GM06990 (cell line): ENCODE results near the gene DNAJC24.

DNA sequence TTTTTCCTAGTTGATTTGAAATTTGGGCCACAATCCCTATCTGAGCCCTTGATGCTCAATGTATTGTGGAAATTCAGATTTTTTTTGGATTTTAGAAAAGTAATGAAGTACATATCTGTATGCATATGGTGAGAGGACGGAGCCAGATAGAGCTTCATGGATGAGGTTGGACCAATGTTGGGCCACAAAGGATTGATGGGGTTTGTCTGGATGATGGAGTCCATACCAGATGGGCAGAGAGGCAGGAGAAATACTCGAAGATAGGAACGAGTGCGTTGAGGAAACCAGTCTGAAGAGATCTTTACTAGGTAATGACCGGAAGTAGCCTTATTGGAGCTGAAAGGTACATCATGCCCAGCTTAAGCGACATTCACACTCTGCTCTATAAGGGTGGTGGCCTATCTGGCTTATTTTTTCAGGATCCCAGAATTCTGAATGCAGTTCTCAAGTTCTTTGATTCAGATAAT is 224.4 kb downstream of the DCDC1 start:
- RRBS, result no CpG with 5 or more reads among the region's 6 CpGs

DNA sequence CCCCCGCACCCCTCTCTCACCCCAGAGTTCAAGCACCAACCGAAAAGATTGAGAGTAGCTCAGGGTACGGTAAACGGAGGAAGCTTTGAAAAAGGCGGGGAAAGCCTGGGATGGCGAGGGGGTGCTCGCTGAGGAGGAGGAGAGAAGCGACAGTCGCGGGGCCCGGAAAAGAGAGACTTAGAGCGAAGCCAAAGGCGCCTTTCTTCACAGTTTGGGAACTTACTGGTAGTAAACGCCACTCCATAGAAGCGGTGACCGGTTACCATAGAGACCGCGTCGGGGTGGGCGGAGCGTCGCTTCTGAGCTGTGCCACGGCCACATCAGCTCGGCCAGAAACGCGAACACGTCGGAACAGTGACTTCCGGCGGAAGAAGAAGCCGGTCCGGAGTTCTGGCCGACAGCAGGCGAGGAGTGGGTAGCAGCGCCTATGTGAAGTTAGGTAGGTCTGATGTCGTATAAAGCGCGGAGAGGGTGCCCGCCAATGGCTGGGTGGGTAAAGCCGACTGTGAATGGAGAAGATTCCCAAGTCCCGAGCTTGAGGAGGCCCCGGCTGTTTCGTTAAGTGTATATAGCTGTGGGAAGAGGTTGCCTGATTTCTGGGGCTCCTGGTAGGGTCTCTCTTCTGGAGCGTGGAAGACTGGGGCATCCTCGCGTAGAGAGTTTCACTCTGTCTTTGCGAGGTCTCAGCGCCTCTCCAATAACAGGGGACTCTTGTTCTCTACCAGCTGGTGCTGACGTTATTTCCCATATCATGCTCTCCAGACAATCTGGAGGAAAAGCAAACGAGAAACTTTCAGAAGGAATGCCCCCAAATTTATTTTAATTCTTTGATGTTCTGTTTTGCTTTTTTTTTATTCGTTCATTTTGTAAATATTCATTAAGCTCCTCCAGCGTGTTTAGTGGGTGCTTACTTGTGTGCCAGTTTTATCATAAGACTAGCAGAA is at the start of gene DNAJC24:
DNAJC24 (plus strand) TSS at position 387 of the 944 bp plus-strand sequence.
- RRBS, result 3% methylated on average over 15 of the region's 52 CpGs

- RRBS, result no CpG with 5 or more reads among the region's 1 CpG
Observed at GRCh38 chr11:31438948-31439801, 69.5 kb downstream of the DNAJC24 start.

- RRBS, result 20% methylated on average over 36 of the region's 89 CpGs
Observed at GRCh38 chr11:31809964-31810815, 932 bp downstream of the PAX6 start.

GRCh38 chr11:31903041-31903938 is 92.2 kb upstream of the PAX6 start:
- RRBS, result no CpG with 5 or more reads among the region's 16 CpGs

DNA sequence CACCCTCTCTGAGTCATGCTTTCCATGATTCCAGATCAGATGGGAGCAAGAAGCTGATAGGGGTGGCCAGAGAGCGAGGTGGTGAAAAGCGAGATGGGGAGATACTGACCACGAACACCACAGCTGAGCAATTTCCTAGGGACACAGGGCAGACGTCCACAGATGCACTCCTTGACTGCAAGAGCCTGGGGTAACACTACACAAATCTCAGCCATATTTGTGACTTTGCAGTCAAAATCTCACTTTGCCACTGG is 22.7 kb upstream of the RCN1 start:
- RRBS, result no CpG with 5 or more reads among the region's 4 CpGs

- RRBS, result no CpG with 5 or more reads among the region's 13 CpGs
Observed at GRCh38 chr11:32312737-32313394, 122.5 kb downstream of the WT1 start.

DNA sequence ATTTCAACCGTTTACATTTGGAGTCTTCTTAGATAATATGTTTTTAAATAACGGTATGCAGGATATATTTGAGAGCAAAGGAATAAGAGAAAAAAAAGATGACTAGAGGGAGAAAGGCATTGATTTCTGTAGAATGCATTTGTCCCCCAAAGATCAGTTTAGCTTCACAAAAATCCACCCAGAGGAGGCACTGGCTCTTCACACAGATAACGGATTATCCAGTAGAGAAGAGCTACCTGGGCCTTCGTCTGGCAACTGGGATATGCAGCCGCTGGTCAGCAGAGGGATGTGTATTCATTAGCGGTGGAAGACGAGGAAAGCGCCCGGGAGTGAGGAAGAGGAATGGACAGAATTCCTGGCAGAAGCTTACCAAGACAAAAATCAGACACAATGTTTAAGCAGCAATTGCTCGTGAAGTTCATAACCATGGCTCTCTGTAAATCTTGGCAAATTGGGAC is 5.6 kb upstream of the WT1 start:
- RRBS, result no CpG with 5 or more reads among the region's 10 CpGs

GRCh38 chr11:32451757-32452375 is 16.5 kb upstream of the WT1 start:
- RRBS, result no CpG with 5 or more reads among the region's 4 CpGs

DNA sequence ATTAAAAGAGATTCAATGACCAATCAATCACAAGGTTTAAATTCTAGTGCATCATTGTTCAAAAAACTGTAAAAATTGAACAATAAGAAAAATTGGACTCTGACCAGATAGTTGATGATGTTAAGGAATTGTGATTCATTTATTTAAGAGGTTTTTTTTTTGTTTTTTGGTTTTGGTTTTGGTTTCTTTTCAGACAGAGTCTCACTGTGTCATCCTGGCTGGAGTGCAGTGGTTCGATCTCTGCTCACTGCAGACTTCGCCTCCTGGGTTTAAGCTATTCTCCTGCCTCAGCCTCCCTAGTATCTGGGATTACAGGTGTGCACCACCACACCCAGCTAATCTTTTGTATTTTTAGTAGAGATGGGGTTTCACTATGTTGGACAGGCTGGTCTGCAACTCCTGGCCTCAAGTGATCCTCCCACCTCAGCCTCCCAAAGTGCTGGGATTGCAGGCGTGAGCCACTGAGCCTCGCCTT is 17.1 kb upstream of the EIF3M start:
- RRBS, result no CpG with 5 or more reads among the region's 4 CpGs

DNA sequence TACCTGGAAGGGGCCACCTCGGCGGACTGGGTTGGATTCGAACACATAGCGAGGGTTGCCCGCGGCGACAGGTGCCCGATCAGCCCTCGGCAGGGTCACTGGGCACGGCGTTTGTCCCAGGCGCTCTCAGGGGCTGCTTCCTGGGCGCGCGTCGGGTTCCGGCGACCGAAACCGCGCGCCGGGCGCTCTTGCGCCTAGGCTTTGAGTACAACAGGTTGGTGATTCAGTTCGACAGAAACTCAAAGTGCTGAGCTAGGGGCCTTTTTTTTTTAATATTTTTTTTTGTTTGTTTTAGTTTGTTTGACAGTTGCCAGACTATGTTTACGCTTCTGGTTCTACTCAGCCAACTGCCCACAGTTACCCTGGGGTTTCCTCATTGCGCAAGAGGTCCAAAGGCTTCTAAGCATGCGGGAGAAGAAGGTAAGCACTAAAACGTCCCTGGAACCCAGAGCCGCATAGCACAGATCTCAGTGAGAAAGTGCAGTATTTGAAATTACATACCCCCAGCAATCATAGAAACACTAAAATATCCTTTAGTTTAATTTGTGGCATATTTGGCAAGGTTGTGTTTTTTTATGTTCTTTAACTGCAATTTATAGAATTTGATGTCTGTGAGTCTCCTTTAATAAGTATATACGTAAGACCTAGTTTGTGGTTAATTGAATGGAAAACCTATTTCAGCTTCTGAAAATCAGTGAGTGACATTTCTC is 641 bp downstream of the PRRG4 start:
- RRBS, result no CpG with 5 or more reads among the region's 32 CpGs

DNA sequence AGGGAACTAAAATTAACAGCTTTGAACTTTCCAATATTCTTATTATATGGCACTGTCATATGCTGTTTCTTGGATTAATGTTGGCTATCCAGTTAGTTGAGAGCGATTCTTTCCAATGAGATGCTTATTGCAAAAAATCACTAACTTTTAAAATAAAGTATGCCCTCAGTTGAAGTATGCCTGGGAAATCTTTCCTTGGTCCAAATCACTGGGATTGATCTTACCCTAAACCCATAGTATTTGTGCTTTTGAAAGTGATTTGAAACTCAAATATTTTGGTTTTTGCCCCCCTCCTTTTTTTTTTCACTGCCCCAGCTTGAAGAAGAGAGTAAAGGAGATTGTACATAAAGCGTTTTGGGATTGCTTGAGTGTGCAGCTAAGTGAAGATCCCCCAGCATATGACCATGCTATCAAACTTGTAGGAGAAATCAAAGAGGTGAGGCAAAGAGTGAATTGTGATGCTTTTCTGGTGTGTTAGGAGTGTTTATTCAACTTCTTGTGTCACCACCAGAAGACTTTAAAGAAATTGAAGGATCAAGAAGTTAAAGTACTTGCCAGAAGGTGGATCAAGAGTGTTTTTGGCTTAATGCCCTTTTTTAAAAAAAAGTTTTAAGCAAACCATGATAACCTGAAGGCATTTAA is 17.5 kb downstream of the TCP11L1 start:
- RRBS, result no CpG with 5 or more reads among the region's 2 CpGs

GRCh38 chr11:33179481-33179782 is 18.2 kb upstream of the CSTF3 start:
- RRBS, result no CpG with 5 or more reads among the region's 2 CpGs

DNA sequence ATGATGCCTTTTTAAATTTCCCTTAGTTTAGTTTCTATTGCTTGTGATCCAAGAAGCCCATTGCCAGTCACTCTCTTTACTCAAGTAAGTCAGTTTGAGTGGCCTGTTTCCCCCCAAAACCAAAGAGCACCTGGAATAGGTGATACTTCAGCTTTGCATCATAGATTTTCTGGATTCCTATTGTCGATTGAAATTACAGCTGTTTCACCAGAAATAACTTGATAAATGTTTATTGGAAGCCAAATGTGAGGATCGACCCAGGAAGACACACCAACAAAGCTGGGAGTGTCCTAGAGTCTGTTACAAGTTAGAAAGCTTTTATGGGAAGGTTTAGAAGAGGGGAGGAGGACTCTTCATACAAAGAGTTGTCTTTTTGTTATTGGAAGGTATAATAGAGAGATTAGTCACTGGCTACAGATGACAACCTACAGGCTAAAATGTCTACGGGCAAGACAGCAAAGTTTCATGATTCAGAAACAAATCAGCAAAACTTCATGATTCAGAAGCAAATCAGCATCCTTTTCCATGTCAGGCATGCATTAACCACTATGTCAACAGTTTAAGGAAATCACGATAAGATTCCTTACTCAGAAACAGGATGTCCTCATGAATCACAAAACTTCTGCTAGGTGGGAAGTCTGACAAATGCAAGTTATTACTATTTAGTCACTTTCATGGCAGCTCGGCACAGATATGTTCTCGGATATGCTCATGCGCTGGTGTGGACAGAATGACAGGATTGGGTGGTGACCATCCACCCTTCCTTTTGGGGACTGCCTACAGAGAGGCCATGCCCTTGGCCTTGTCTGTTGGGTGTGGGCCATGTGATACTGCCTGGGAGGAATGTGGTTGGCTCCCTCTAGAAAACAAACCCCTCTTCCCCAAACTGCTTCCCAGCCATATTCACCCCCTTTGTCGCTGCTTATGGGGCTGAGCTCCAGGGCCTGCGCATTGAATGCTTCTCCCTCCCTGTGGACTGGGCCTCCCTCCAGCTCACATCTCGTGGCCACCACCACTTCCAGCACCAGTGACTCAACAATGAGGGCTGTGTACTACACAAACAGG is 10.3 kb downstream of the C11orf91 start:
- RRBS, result no CpG with 5 or more reads among the region's 10 CpGs

GRCh38 chr11:33699592-33700069 is 995 bp downstream of the C11orf91 start:
- RRBS, result no CpG with 5 or more reads among the region's 10 CpGs

- RRBS, result no CpG with 5 or more reads among the region's 9 CpGs
Observed at GRCh38 chr11:33709915-33710501, 9.4 kb upstream of the C11orf91 start.

DNA sequence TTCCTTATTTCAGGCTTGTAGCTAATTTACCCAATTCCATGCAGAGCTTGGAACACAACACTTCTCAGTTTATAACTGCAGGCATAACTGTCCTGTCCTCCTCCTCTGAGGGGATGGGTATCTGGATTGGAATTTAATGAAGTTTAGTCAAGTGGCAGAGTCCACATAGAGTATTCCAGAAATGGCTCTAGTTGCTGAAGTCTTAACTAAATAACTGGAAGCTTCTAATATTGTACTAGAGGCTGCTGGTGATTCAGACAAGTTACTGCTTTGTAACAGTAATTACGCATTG is 12.7 kb upstream of the C11orf91 start:
- RRBS, result no CpG with 5 or more reads among the region's 1 CpG

GRCh38 chr11:33721265-33721937 is 14.8 kb downstream of the CD59 start:
- RRBS, result no CpG with 5 or more reads among the region's 6 CpGs

- RRBS, result no CpG with 5 or more reads among the region's 2 CpGs
Observed at GRCh38 chr11:33731969-33732168, 4.4 kb downstream of the CD59 start.

DNA sequence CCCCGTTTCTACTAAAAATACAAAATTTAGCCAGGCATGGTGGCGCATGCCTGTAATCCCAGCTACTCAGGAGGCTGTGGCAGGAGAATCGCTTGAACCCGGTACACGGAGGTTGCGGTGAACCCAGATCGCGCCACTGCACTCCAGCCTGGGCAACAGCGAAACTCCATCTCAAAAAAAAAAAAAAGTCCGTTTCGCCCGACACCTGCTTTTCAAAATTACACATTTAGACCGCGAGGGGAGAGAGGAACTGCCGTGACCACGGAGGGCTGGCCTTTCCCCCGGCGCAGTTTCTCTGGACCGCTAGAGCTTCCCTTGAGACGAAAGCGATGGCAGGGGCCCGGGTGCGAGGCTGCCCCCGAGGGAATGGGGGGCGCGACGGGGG is 490 bp downstream of the CD59 start:
- RRBS, result 3% methylated on average over 6 of the region's 27 CpGs